K562 (cell line): ENCODE measurements around a stretch of chr3.

GRCh38 chr3:12729228-12729747, 29.8 kb downstream of the TMEM40 start:
- RAMPAGE, long total RNA, result no peak
- RRBS, result no CpG with 5 or more reads among the region's 8 CpGs
PRO-cap:
- standard, result no peak
- CoPRO, capped RNA only, 2 experiments, result no peak in any of the 2 experiments
- CoPRO, capped and uncapped RNA, 2 experiments, result no peak in any of the 2 experiments
- CoPRO, uncapped RNA only, 2 experiments, result no peak in any of the 2 experiments
CAGE:
- cytosol, long polyA plus RNA, result no peak
- long polyA plus RNA, result no peak
- nucleolus, long total RNA, result no peak
- nucleus, long polyA plus RNA, result no peak

GRCh38 chr3:12753428-12753994, 5.5 kb downstream of the TMEM40 start:
- RAMPAGE, long total RNA, result no peak
- RRBS, result no CpG with 5 or more reads among the region's 5 CpGs
PRO-cap:
- standard, result no peak
- CoPRO, capped RNA only, 2 experiments, result no peak in any of the 2 experiments
- CoPRO, capped and uncapped RNA, 2 experiments, result no peak in any of the 2 experiments
- CoPRO, uncapped RNA only, 2 experiments, result no peak in any of the 2 experiments
CAGE:
- cytosol, long polyA plus RNA, result no peak
- long polyA plus RNA, result no peak
- nucleolus, long total RNA, result no peak
- nucleus, long polyA plus RNA, result no peak

GRCh38 chr3:12868381-12868912, 27.1 kb upstream of the RPL32 start:
- RAMPAGE, long total RNA, result no peak
- RRBS, result no CpG with 5 or more reads among the region's 23 CpGs
PRO-cap:
- standard, result bidirectional peak, plus-strand start at chr3:12868553, minus-strand start at chr3:12868468
- CoPRO, capped RNA only, 2 experiments, result peak in 2 of 2 experiments; most common plus-strand start chr3:12868573 (in 2); most common minus-strand start chr3:12868466 (in 2)
- CoPRO, capped and uncapped RNA, 2 experiments, result peak in 1 of 2 experiments; most common plus-strand start chr3:12868573 (in 1); most common minus-strand start chr3:12868469 (in 1)
- CoPRO, uncapped RNA only, 2 experiments, result peak in 1 of 2 experiments; most common plus-strand start chr3:12868586 (in 1)
CAGE:
- cytosol, long polyA plus RNA, result no peak
- long polyA plus RNA, result no peak
- nucleolus, long total RNA, result no peak
- nucleus, long polyA plus RNA, result no peak

- RAMPAGE, long total RNA, result no peak
- RRBS, result 4% methylated on average over 14 of the region's 33 CpGs
PRO-cap:
- standard, result unidirectional peak, minus-strand start at chr3:12869128
- CoPRO, capped RNA only, 2 experiments, result no peak in any of the 2 experiments
- CoPRO, capped and uncapped RNA, 2 experiments, result no peak in any of the 2 experiments
- CoPRO, uncapped RNA only, 2 experiments, result no peak in any of the 2 experiments
CAGE:
- cytosol, long polyA plus RNA, result no peak
- long polyA plus RNA, result no peak
- nucleolus, long total RNA, result no peak
- nucleus, long polyA plus RNA, result no peak
Measured at GRCh38 chr3:12868913-12869529, 27.7 kb upstream of the RPL32 start.

GRCh38 chr3:12875858-12876608, 34.7 kb upstream of the RPL32 start:
- RAMPAGE, long total RNA, result no peak
- RRBS, result 4% methylated on average over 3 of the region's 54 CpGs
PRO-cap:
- standard, result bidirectional peak, plus-strand start at chr3:12876151, minus-strand start at chr3:12876127
- CoPRO, capped RNA only, 2 experiments, result no peak in any of the 2 experiments
- CoPRO, capped and uncapped RNA, 2 experiments, result no peak in any of the 2 experiments
- CoPRO, uncapped RNA only, 2 experiments, result no peak in any of the 2 experiments
CAGE:
- cytosol, long polyA plus RNA, result no peak
- long polyA plus RNA, result no peak
- nucleolus, long total RNA, result no peak
- nucleus, long polyA plus RNA, result no peak

DNA sequence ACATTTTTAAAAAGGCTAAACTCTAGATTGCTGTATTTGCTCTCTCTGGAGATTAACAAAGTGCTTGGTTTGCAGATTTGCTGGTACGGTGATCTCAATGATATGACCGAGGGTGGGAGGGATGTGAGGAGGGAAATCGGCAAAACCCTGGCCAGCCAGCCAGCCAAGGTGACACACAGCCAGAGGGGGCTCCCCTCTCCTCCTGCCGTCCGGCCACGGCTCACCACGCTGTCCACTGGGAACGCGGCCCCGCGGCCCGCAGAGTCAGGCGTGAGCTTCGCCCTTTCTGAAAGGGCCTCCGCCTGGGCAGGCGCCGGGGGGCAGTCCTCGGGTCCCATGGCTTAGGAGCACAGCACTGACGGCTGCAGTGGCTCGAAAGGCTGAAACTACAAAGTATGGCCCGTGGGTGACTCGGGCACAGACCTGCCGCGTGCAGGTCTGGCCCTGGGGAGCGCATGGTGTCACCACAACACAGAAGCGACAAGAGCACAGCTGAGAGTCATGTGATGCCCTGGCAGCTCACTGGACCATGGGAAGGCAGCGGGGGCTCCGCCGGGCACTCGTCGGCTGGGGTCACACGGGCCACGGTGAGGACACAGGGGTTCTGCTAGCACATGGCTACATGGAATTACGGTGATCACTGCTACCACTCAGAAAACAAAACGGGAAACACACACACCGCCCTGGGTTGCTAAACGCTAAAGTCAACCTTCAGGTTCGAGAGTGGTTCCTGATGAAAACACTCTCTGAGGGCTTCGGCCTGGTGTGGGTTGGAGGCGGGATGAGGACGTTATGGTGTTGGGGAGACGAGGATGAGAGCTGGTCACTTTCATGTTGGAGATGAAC, 57.9 kb upstream of the RPL32 start:
- RAMPAGE, long total RNA, result no peak
- RRBS, result no CpG with 5 or more reads among the region's 42 CpGs
PRO-cap:
- standard, result no peak
- CoPRO, capped RNA only, 2 experiments, result no peak in any of the 2 experiments
- CoPRO, capped and uncapped RNA, 2 experiments, result no peak in any of the 2 experiments
- CoPRO, uncapped RNA only, 2 experiments, result no peak in any of the 2 experiments
CAGE:
- cytosol, long polyA plus RNA, result no peak
- long polyA plus RNA, result no peak
- nucleolus, long total RNA, result no peak
- nucleus, long polyA plus RNA, result no peak

DNA sequence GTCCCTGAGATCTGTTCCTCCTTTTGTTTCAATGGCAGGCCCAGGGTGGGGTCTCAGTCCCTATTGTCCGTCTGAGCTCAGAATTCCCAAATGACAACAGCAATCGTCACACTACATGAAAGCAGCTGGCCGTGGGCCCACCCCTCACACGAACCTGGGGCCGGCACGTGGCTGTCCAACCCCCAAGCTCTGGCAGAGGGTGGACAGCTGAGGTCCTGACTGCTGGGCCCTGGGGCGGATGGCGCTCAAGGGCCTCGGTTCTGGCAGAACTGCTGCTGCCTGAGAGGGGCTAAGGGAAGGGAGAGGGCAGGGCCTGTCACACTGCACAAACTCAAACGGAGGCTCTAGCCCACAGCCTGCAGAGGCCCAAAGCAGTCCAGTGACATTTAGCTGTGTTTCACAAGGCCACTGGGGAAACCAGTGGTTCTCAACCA, 65.2 kb upstream of the RPL32 start:
- RAMPAGE, long total RNA, result no peak
- RRBS, result no CpG with 5 or more reads among the region's 10 CpGs
PRO-cap:
- standard, result no peak
- CoPRO, capped RNA only, 2 experiments, result no peak in any of the 2 experiments
- CoPRO, capped and uncapped RNA, 2 experiments, result no peak in any of the 2 experiments
- CoPRO, uncapped RNA only, 2 experiments, result no peak in any of the 2 experiments
CAGE:
- cytosol, long polyA plus RNA, result no peak
- long polyA plus RNA, result no peak
- nucleolus, long total RNA, result no peak
- nucleus, long polyA plus RNA, result no peak

DNA sequence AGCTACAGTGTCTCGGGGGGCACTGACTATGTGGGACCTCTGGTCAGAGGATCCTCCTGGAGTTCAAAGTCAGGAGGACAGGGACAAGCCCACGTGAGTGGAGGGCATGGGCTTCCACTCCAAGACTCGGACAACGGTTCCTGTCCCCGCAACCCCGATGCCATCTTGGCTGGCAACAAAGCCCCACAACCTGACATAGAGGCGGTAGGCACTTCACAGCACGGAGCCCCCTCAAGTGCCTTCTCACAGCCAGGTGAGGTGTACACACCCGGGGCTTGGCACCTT, 70.3 kb upstream of the RPL32 start:
- RAMPAGE, long total RNA, result no peak
- RRBS, result no CpG with 5 or more reads among the region's 9 CpGs
PRO-cap:
- standard, result no peak
- CoPRO, capped RNA only, 2 experiments, result no peak in any of the 2 experiments
- CoPRO, capped and uncapped RNA, 2 experiments, result no peak in any of the 2 experiments
- CoPRO, uncapped RNA only, 2 experiments, result no peak in any of the 2 experiments
CAGE:
- cytosol, long polyA plus RNA, result no peak
- long polyA plus RNA, result no peak
- nucleolus, long total RNA, result no peak
- nucleus, long polyA plus RNA, result no peak

DNA sequence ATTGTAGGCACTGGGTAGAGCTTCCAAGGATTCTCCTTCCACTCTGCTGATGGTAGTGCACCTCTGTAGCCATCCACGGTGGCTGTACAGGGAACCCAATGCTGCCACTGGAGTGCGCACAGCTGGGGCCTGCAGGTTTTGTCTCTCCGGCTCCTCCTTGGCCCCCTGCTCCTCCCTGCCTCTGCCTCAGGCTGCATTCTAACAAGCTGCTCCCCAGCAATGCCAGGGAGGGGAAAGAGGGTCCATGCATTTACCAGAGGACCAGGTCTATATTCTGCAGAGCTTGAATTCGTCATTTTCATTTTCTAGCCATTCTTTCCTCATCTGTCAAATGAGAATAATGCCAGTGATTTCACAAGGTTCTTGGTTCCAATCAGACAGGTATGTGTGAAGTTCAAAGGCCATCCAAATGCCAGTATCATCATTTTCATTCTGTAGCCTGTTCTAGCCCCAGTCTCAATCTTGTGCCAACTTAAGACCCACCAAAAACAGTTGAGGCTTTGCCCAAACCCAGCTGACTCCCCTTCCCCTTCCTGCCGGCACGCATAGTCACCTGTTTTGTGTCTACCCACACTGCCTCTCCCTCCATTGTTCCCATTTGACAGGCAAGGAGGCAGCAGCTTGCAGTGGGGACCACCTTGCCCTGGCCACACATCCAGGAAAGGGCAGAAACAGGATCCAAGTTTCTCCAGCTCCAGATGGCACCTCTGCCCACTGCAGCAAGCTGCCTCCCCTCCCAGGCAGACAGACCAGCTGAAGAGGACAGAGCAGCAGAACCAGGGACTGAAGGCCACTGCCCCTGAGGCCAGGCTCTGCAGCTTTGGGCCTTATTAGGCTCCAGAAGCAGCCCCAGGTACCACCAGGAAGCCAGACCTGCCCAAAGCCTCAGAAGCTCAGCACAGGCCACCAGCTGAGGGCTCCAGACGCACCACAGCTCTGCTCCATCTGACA, 112.6 kb downstream of the IQSEC1 start:
- RAMPAGE, long total RNA, result no peak
- RRBS, result no CpG with 5 or more reads among the region's 7 CpGs
PRO-cap:
- standard, result no peak
- CoPRO, capped RNA only, 2 experiments, result no peak in any of the 2 experiments
- CoPRO, capped and uncapped RNA, 2 experiments, result no peak in any of the 2 experiments
- CoPRO, uncapped RNA only, 2 experiments, result no peak in any of the 2 experiments
CAGE:
- cytosol, long polyA plus RNA, result no peak
- long polyA plus RNA, result no peak
- nucleolus, long total RNA, result no peak
- nucleus, long polyA plus RNA, result no peak

DNA sequence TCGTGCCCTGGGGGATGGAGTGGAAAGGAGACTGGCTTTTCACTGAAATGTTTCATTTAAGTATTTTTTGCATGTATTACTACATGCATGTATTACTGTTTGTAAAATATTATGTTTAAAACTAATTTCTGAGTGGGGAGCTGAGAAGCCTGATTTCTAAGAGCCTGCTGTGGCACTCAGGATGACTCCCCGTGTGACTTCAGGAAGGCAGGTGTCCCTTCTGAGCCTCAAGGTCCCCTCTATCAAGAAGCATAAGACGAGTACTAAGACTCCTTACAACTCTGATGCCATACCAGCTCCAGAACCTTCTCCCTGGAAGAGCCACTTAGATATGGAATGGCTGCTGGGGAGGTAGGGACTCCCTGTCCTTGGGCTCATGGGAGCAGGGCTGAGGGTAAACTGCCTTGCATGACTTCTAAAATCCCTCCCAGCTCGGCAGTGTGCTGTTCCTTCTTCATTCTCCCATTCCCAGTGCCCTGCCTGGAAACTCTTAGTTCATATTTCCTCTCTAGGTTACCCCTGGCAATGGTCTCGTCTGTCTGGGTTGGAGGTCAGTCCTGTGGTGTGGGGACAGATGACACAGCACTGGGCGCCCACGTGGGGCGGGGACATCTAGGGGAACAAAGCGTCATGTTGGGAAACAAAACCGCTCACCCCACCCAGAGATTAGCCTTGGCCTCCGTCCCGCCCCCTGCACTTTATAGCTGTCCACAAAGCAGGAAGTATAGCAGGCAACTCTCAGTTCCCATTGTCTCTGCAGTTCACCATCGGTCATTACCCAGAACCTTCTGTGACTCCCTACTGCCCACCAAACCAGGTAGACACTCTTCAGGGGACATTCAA, 74.1 kb downstream of the IQSEC1 start:
- RAMPAGE, long total RNA, result no peak
- RRBS, result no CpG with 5 or more reads among the region's 13 CpGs
PRO-cap:
- standard, result unidirectional peak, minus-strand start at position 305 of the sequence; bidirectional peak, plus-strand start at position 741 of the sequence, minus-strand start at position 473 of the sequence
- CoPRO, capped RNA only, 2 experiments, result peak in 2 of 2 experiments; most common plus-strand start position 730 of the sequence (in 2); most common minus-strand start position 265 of the sequence (in 2)
- CoPRO, capped and uncapped RNA, 2 experiments, result peak in 1 of 2 experiments; most common plus-strand start position 730 of the sequence (in 1); most common minus-strand start position 446 of the sequence (in 1)
- CoPRO, uncapped RNA only, 2 experiments, result peak in 1 of 2 experiments; most common plus-strand start position 741 of the sequence (in 1); most common minus-strand start position 467 of the sequence (in 1)
CAGE:
- cytosol, long polyA plus RNA, result no peak
- long polyA plus RNA, result no peak
- nucleolus, long total RNA, result no peak
- nucleus, long polyA plus RNA, result no peak

DNA sequence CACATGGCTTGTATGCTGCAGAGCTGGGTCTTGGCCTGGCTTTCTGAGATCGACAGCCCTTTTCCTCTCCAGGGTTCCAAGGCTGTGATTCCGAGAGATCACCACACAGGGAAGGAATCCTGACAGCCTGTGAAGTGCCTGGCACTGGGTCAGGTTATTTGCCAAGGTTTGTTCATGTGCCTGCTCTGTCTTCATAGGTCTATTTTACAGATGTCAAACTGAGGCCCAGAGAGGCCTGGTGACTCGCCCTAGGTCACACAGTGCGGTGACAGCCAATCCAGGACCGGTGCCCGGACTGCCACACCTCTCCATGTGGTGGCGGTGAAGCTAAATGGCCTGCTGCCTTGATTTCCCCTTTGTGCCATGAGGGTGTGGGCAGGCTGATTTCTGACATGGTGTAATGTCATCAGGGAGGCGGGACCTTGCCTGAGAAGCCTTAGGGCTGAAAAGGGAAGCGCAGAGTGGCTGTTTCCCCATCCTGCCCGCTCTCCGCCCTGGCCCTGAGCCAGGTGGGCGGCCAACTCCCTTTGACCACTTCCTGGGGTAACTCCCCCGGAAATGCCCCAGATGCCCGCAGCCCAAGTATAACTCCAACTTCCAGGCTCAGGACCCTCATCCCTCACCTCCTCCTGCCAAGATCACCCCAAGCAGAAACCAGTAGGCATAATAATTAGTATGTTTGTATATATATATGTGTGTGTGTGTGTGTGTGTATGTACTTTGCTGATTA, 64.1 kb downstream of the IQSEC1 start:
- RAMPAGE, long total RNA, result no peak
- RRBS, result no CpG with 5 or more reads among the region's 14 CpGs
PRO-cap:
- standard, result no peak
- CoPRO, capped RNA only, 2 experiments, result no peak in any of the 2 experiments
- CoPRO, capped and uncapped RNA, 2 experiments, result no peak in any of the 2 experiments
- CoPRO, uncapped RNA only, 2 experiments, result no peak in any of the 2 experiments
CAGE:
- cytosol, long polyA plus RNA, result no peak
- long polyA plus RNA, result no peak
- nucleolus, long total RNA, result no peak
- nucleus, long polyA plus RNA, result no peak

- RAMPAGE, long total RNA, result no peak
- RRBS, result no CpG with 5 or more reads among the region's 12 CpGs
PRO-cap:
- standard, result no peak
- CoPRO, capped RNA only, 2 experiments, result no peak in any of the 2 experiments
- CoPRO, capped and uncapped RNA, 2 experiments, result no peak in any of the 2 experiments
- CoPRO, uncapped RNA only, 2 experiments, result no peak in any of the 2 experiments
CAGE:
- cytosol, long polyA plus RNA, result no peak
- long polyA plus RNA, result no peak
- nucleolus, long total RNA, result no peak
- nucleus, long polyA plus RNA, result no peak
Measured at GRCh38 chr3:13021021-13021580, 52.1 kb downstream of the IQSEC1 start.

- RAMPAGE, long total RNA, result no peak
- RRBS, result no CpG with 5 or more reads among the region's 6 CpGs
PRO-cap:
- standard, result no peak
- CoPRO, capped RNA only, 2 experiments, result no peak in any of the 2 experiments
- CoPRO, capped and uncapped RNA, 2 experiments, result no peak in any of the 2 experiments
- CoPRO, uncapped RNA only, 2 experiments, result no peak in any of the 2 experiments
CAGE:
- cytosol, long polyA plus RNA, result no peak
- long polyA plus RNA, result no peak
- nucleolus, long total RNA, result no peak
- nucleus, long polyA plus RNA, result no peak
Measured at GRCh38 chr3:13246093-13246412, 172.8 kb upstream of the IQSEC1 start.

DNA sequence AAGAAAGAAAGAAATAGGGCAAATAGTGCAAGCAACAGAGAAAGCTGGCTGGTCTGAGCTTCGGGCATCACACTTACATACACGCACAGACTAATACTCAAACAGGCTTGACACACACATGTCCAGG, 1.3 kb downstream of the NUP210 start:
- RAMPAGE, long total RNA, result no peak
- RRBS, result no CpG with 5 or more reads among the region's 2 CpGs
PRO-cap:
- standard, result no peak
- CoPRO, capped RNA only, 2 experiments, result no peak in any of the 2 experiments
- CoPRO, capped and uncapped RNA, 2 experiments, result no peak in any of the 2 experiments
- CoPRO, uncapped RNA only, 2 experiments, result no peak in any of the 2 experiments
CAGE:
- cytosol, long polyA plus RNA, result no peak
- long polyA plus RNA, result no peak
- nucleolus, long total RNA, result no peak
- nucleus, long polyA plus RNA, result no peak

DNA sequence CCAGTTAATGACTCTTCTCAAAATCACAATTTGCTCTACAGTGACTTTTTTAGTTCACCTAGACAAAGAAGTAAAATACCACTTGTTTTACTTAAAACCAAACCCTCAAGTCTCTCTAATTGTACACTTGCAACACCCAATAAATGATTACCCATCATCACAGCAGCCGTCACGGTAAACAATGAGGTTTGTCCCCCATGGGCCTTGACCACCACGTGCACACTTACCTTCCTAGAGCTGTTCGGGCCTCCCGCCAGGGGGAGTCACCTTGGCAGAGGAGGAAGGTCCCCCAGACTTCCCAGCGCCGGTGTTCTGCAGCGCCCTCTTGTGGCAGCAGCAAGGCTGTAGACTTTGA, 18.7 kb upstream of the HDAC11 start:
- RAMPAGE, long total RNA, result no peak
- RRBS, result no CpG with 5 or more reads among the region's 8 CpGs
PRO-cap:
- standard, result no peak
- CoPRO, capped RNA only, 2 experiments, result no peak in any of the 2 experiments
- CoPRO, capped and uncapped RNA, 2 experiments, result no peak in any of the 2 experiments
- CoPRO, uncapped RNA only, 2 experiments, result no peak in any of the 2 experiments
CAGE:
- cytosol, long polyA plus RNA, result no peak
- long polyA plus RNA, result no peak
- nucleolus, long total RNA, result no peak
- nucleus, long polyA plus RNA, result no peak

DNA sequence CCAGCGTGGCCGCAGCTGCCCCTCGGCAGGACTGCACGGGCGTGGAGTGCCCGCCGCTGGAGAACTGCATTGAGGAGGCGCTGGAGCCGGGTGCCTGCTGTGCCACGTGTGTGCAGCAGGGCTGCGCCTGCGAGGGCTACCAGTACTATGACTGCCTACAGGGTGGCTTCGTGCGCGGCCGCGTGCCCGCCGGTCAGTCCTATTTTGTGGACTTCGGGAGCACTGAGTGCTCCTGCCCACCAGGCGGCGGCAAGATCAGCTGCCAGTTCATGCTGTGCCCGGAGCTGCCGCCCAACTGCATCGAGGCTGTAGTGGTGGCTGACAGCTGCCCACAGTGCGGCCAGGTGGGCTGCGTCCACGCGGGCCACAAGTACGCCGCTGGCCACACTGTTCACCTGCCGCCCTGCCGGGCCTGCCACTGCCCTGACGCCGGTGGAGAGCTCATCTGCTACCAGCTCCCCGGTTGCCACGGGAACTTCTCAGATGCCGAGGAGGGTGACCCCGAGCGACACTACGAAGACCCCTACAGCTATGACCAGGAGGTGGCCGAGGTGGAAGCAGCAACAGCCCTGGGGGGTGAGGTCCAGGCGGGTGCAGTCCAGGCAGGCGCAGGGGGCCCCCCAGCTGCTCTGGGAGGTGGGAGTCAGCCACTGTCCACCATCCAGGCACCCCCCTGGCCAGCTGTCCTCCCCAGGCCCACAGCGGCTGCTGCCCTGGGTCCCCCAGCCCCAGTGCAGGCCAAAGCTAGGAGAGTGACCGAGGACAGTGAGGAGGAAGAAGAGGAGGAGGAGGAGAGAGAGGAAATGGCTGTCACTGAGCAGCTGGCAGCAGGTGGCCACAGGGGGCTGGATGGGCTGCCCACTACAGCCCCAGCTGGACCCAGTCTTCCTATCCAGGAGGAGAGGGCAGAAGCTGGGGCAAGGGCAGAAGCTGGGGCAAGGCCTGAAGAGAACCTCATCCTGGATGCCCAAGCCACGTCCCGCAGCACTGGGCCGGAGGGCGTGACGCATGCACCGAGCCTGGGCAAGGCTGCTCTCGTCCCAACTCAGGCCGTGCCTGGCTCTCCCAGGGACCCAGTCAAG, 21.8 kb downstream of the FBLN2 start:
- RAMPAGE, long total RNA, result no peak
- RRBS, result 74% methylated on average over 4 of the region's 54 CpGs
PRO-cap:
- standard, result no peak
- CoPRO, capped RNA only, 2 experiments, result no peak in any of the 2 experiments
- CoPRO, capped and uncapped RNA, 2 experiments, result no peak in any of the 2 experiments
- CoPRO, uncapped RNA only, 2 experiments, result no peak in any of the 2 experiments
CAGE:
- cytosol, long polyA plus RNA, result no peak
- long polyA plus RNA, result no peak
- nucleolus, long total RNA, result no peak
- nucleus, long polyA plus RNA, result no peak

DNA sequence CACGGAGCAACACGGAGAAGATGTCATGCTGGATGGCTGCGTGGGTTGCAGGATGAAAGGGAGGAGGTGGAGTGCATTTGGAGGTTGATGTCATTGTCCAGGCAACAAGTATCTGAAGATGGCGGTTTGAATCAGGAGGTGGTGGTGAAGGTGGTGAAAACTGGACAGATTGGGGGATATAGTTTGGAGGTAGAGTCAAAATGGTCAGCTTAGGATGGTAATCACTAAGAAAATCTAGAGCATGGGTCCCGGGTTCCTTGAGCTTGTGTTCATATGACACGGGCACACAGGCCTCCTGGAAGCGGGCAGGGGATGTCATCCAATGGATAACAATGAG, 13.1 kb downstream of the WNT7A start:
- RAMPAGE, long total RNA, result no peak
- RRBS, result no CpG with 5 or more reads among the region's 7 CpGs
PRO-cap:
- standard, result no peak
- CoPRO, capped RNA only, 2 experiments, result no peak in any of the 2 experiments
- CoPRO, capped and uncapped RNA, 2 experiments, result no peak in any of the 2 experiments
- CoPRO, uncapped RNA only, 2 experiments, result no peak in any of the 2 experiments
CAGE:
- cytosol, long polyA plus RNA, result no peak
- long polyA plus RNA, result no peak
- nucleolus, long total RNA, result no peak
- nucleus, long polyA plus RNA, result no peak

GRCh38 chr3:13895208-13896405, 15.7 kb upstream of the WNT7A start:
- RAMPAGE, long total RNA, result start-site peak on the plus strand at chr3:13895527-13895619, 24 and 21 reads in 2 replicates
- RRBS, result 5% methylated on average over 4 of the region's 87 CpGs
PRO-cap:
- standard, result bidirectional peak, plus-strand start at chr3:13895610, minus-strand start at chr3:13895379
- CoPRO, capped RNA only, 2 experiments, result peak in 2 of 2 experiments; most common plus-strand start chr3:13895610 (in 2); most common minus-strand start chr3:13895376 (in 1)
- CoPRO, capped and uncapped RNA, 2 experiments, result peak in 2 of 2 experiments; most common plus-strand start chr3:13895610 (in 2); most common minus-strand start chr3:13895378 (in 1)
- CoPRO, uncapped RNA only, 2 experiments, result no peak in any of the 2 experiments
CAGE:
- cytosol, long polyA plus RNA, result no peak
- long polyA plus RNA, result no peak
- nucleolus, long total RNA, result no peak
- nucleus, long polyA plus RNA, result no peak